Measurements from ENCODE around the genes IRF2BP1 and CALM3.

GRCh38 chr19:45815768-45816235 is 694 bp upstream of the RSPH6A start:
- RAMPAGE, long total RNA: no peak
- RRBS: 92% methylated on average over 13 of the region's 24 CpGs
PRO-cap:
- standard: no peak
- CoPRO, capped RNA only, 2 experiments: no peak in any of the 2 experiments
- CoPRO, capped and uncapped RNA, 2 experiments: no peak in any of the 2 experiments
- CoPRO, uncapped RNA only, 2 experiments: no peak in any of the 2 experiments
CAGE:
- cytosol, long polyA plus RNA: no peak
- long polyA plus RNA: no peak
- nucleolus, long total RNA: no peak
- nucleus, long polyA plus RNA: no peak

GRCh38 chr19:45885782-45886332 is at the start of gene IRF2BP1:
IRF2BP1 (minus strand) TSS chr19:45886141.
- RAMPAGE, long total RNA: no peak
- RRBS: 2% methylated on average over 30 of the region's 78 CpGs
PRO-cap:
- standard: bidirectional peak, plus-strand start at chr19:45886036, minus-strand start at chr19:45885910; bidirectional peak, plus-strand start at chr19:45886225, minus-strand start at chr19:45886139
- CoPRO, capped RNA only, 2 experiments: peak in 2 of 2 experiments; most common plus-strand start chr19:45886036 (in 2); most common minus-strand start chr19:45886110 (in 2)
- CoPRO, capped and uncapped RNA, 2 experiments: peak in 2 of 2 experiments; most common plus-strand start chr19:45886036 (in 1); most common minus-strand start chr19:45885910 (in 1)
- CoPRO, uncapped RNA only, 2 experiments: peak in 1 of 2 experiments; most common plus-strand start chr19:45886241 (in 1); most common minus-strand start chr19:45886224 (in 1)
CAGE:
- cytosol, long polyA plus RNA: start-site peak on the minus strand at chr19:45885832-45886006, 18 and 11 reads in 2 replicates; start-site peak on the minus strand at chr19:45886129-45886170, 141 and 44 reads in 2 replicates
- long polyA plus RNA: no peak
- nucleolus, long total RNA: no peak
- nucleus, long polyA plus RNA: no peak

- RAMPAGE, long total RNA: no peak
- RRBS: no CpG with 5 or more reads among the region's 18 CpGs
PRO-cap:
- standard: no peak
- CoPRO, capped RNA only, 2 experiments: no peak in any of the 2 experiments
- CoPRO, capped and uncapped RNA, 2 experiments: no peak in any of the 2 experiments
- CoPRO, uncapped RNA only, 2 experiments: no peak in any of the 2 experiments
CAGE:
- cytosol, long polyA plus RNA: no peak
- long polyA plus RNA: no peak
- nucleolus, long total RNA: no peak
- nucleus, long polyA plus RNA: no peak
These were observed 707 bp downstream of the NANOS2 start for GRCh38 chr19:45913832-45914310.

- RAMPAGE, long total RNA: no peak
- RRBS: no CpG with 5 or more reads among the region's 29 CpGs
PRO-cap:
- standard: no peak
- CoPRO, capped RNA only, 2 experiments: no peak in any of the 2 experiments
- CoPRO, capped and uncapped RNA, 2 experiments: no peak in any of the 2 experiments
- CoPRO, uncapped RNA only, 2 experiments: no peak in any of the 2 experiments
CAGE:
- cytosol, long polyA plus RNA: no peak
- long polyA plus RNA: no peak
- nucleolus, long total RNA: no peak
- nucleus, long polyA plus RNA: no peak
These were observed 36.1 kb upstream of the IGFL4 start for GRCh38 chr19:46076792-46077426.

DNA sequence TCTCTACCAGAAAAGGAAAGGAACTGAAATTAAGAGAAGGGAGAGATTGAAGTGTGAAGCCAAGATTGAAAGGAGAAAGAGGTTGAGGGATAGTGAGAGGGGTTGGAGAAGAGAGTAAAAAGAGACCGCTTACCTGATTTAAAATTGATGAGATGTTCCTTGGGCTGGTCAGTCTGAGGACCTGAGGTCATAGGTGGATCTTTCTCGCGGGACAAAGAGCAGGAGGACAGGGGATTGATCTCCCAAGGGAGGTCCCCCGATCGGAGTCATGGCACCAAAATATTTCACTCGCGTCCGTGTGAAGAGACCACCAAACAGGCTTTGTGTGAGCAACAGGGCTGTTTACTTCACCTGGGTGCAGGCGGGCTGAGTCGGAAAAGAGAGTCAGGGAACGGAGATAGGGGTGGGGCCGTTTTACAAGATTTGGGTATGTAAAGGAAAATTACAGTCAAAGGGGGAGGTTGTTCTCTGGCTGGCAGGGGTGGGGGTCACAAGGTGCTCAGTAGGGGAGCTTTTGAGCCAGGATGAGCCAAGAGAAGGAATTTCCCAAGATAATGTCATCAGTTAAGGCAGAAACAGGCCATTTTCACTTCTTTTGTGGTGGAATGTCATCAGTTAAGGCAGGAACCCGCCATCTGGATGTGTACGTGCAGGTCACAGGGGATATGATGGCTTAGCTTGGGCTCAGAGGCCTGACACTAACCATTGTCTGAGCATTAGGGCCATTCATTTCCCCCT is 18.5 kb upstream of the HIF3A start:
- RAMPAGE, long total RNA: no peak
- RRBS: no CpG with 5 or more reads among the region's 14 CpGs
PRO-cap:
- standard: no peak
- CoPRO, capped RNA only, 2 experiments: no peak in any of the 2 experiments
- CoPRO, capped and uncapped RNA, 2 experiments: no peak in any of the 2 experiments
- CoPRO, uncapped RNA only, 2 experiments: no peak in any of the 2 experiments
CAGE:
- cytosol, long polyA plus RNA: no peak
- long polyA plus RNA: no peak
- nucleolus, long total RNA: no peak
- nucleus, long polyA plus RNA: no peak

- RAMPAGE, long total RNA: no peak
- RRBS: no CpG with 5 or more reads among the region's 6 CpGs
PRO-cap:
- standard: no peak
- CoPRO, capped RNA only, 2 experiments: no peak in any of the 2 experiments
- CoPRO, capped and uncapped RNA, 2 experiments: no peak in any of the 2 experiments
- CoPRO, uncapped RNA only, 2 experiments: no peak in any of the 2 experiments
CAGE:
- cytosol, long polyA plus RNA: no peak
- long polyA plus RNA: no peak
- nucleolus, long total RNA: no peak
- nucleus, long polyA plus RNA: no peak
These were observed 31.2 kb downstream of the PPP5C start for GRCh38 chr19:46377934-46378680.

GRCh38 chr19:46404461-46404935 is 8.9 kb downstream of the CCDC8 start:
- RAMPAGE, long total RNA: no peak
- RRBS: no CpG with 5 or more reads among the region's 20 CpGs
PRO-cap:
- standard: no peak
- CoPRO, capped RNA only, 2 experiments: no peak in any of the 2 experiments
- CoPRO, capped and uncapped RNA, 2 experiments: no peak in any of the 2 experiments
- CoPRO, uncapped RNA only, 2 experiments: peak in 1 of 2 experiments; most common minus-strand start chr19:46404864 (in 1)
CAGE:
- cytosol, long polyA plus RNA: no peak
- long polyA plus RNA: no peak
- nucleolus, long total RNA: no peak
- nucleus, long polyA plus RNA: no peak

GRCh38 chr19:46600341-46601536 is at the start of gene CALM3:
CALM3 (plus strand) TSS chr19:46601330.
- RAMPAGE, long total RNA: start-site peak on the plus strand at chr19:46601302-46601379, 4,163 and 3,832 reads in 2 replicates
- RRBS: no CpG with 5 or more reads among the region's 117 CpGs
PRO-cap:
- standard: unidirectional peak, minus-strand start at chr19:46600657; bidirectional peak, plus-strand start at chr19:46601330, minus-strand start at chr19:46600915
- CoPRO, capped RNA only, 2 experiments: peak in 2 of 2 experiments; most common plus-strand start chr19:46601366 (in 2); most common minus-strand start chr19:46600660 (in 2)
- CoPRO, capped and uncapped RNA, 2 experiments: peak in 2 of 2 experiments; most common plus-strand start chr19:46601366 (in 2); most common minus-strand start chr19:46600660 (in 2)
- CoPRO, uncapped RNA only, 2 experiments: peak in 1 of 2 experiments; most common plus-strand start chr19:46600666 (in 1); most common minus-strand start chr19:46600627 (in 1)
CAGE:
- cytosol, long polyA plus RNA: start-site peak on the plus strand at chr19:46601272-46601391, 3,041 and 1,808 reads in 2 replicates
- long polyA plus RNA: start-site peak on the plus strand at chr19:46601314-46601394, 808 and 1,253 reads in 2 replicates
- nucleolus, long total RNA: no peak
- nucleus, long polyA plus RNA: start-site peak on the minus strand at chr19:46600911-46600936, 11 and 11 reads in 2 replicates; start-site peak on the plus strand at chr19:46601314-46601391, 462 and 371 reads in 2 replicates

DNA sequence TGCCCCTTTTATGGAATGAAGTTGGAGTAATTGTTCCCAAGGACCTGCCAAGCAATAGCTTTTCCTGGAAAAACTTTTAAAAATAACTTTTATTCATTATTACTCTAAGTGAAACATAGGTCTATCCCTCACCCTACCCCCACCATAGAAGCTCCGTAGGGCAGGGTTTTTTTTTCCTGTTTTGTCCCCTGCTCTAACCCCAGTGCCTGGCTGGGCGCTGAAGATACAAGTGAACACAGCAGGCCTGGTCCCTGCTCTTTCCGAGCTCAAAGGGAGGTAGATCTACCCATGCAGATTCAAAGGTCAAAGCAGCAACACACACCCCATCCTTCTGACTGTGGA is 8.7 kb upstream of the GNG8 start:
- RAMPAGE, long total RNA: no peak
- RRBS: no CpG with 5 or more reads among the region's 3 CpGs
PRO-cap:
- standard: no peak
- CoPRO, capped RNA only, 2 experiments: no peak in any of the 2 experiments
- CoPRO, capped and uncapped RNA, 2 experiments: no peak in any of the 2 experiments
- CoPRO, uncapped RNA only, 2 experiments: no peak in any of the 2 experiments
CAGE:
- cytosol, long polyA plus RNA: no peak
- long polyA plus RNA: no peak
- nucleolus, long total RNA: no peak
- nucleus, long polyA plus RNA: no peak

DNA sequence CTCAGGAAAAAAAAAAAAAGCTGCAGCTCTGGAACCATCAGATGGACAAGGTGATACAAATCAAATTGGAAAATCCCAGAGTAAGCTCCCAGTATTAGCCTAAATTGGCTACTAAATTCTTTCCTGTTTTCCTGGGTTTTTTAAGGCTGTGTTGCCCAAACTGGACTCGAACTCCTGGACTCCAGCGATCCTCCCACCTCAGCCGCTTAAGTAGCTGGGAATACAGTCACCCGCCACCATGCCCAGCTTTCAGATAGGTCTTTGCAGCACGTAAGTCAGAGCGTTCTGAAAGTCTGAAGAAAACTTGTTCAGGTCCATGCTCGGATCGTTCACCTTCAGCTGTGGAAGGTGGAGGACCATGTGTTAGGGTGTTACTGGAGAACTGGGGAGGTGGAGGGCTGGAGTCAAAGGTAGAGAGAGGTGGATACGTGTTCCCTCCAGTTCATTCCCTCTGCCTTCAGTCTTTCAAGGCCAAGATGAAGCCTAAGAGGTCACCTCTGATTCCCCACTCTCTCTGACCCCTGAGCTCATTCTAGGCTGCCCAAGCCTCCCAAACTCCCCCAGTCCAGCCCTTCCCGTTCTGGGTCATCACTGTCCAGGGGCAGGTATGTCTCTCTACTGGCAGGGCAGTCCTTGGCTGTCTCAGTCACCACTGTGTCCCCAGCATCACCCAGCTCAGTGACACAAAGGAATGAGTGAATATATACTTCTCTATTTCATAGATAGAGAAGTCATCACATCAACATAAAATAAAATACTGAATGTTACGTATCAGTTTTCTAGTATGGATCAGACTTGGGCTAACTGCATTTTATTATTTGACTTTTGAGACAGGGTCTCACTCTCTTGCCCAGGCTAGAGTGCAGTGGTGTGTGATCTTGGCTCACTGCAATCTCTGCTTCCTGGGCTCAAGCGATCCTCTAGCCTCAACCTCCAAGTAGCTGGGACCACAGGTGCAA is 12.2 kb upstream of the DACT3 start:
- RAMPAGE, long total RNA: no peak
- RRBS: no CpG with 5 or more reads among the region's 12 CpGs
PRO-cap:
- standard: no peak
- CoPRO, capped RNA only, 2 experiments: no peak in any of the 2 experiments
- CoPRO, capped and uncapped RNA, 2 experiments: no peak in any of the 2 experiments
- CoPRO, uncapped RNA only, 2 experiments: peak in 1 of 2 experiments; most common minus-strand start position 55 of the sequence (in 1)
CAGE:
- cytosol, long polyA plus RNA: no peak
- long polyA plus RNA: no peak
- nucleolus, long total RNA: no peak
- nucleus, long polyA plus RNA: no peak

GRCh38 chr19:46719128-46719943 is 2.4 kb upstream of the PRKD2 start:
- RAMPAGE, long total RNA: no peak
- RRBS: 90% methylated on average over 2 of the region's 18 CpGs
PRO-cap:
- standard: no peak
- CoPRO, capped RNA only, 2 experiments: no peak in any of the 2 experiments
- CoPRO, capped and uncapped RNA, 2 experiments: no peak in any of the 2 experiments
- CoPRO, uncapped RNA only, 2 experiments: peak in 2 of 2 experiments; most common plus-strand start chr19:46719535 (in 1); most common minus-strand start chr19:46719249 (in 2)
CAGE:
- cytosol, long polyA plus RNA: no peak
- long polyA plus RNA: no peak
- nucleolus, long total RNA: no peak
- nucleus, long polyA plus RNA: no peak

DNA sequence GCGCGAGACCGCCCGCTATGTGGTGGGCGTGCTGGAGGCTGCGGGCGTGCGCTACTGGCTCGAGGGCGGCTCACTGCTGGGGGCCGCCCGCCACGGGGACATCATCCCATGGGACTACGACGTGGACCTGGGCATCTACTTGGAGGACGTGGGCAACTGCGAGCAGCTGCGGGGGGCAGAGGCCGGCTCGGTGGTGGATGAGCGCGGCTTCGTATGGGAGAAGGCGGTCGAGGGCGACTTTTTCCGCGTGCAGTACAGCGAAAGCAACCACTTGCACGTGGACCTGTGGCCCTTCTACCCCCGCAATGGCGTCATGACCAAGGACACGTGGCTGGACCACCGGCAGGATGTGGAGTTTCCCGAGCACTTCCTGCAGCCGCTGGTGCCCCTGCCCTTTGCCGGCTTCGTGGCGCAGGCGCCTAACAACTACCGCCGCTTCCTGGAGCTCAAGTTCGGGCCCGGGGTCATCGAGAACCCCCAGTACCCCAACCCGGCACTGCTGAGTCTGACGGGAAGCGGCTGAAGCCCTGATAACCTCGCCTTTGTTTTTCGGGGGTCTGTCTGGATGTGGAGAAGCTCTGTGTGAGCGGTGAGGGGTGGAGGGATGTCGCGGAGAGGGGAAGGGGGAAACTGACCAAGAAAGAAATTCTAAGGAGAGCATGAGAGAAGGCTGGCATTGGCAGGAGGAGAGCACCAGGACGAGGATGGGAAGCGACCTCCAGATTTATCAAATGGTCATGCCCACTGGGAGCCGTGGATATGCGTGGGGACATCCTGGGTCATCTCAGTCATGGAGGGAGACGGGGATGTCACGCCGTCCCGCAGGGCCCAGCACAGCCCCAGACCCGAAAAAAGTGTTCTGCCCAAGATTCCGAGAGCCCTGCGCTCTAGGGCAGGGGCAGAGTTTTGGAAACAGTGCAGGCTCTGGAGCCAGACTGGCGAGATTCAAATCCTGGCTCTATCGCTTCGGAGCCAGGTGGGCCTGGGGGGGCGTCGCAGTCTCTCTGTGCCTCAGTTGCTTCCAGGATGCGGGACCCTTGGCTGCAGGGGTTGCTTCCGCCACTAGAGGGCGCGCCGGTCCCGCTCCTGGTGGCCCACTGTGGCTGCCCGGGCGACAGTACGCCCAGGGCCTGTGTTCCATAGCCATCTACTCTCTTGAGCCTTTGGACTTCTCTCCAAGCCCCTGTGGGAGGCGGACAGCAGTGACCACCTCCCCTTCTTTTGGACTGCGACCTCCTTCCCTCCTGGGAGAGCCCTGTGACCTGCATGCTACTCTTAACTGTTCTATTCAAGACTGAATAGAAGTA is 10.6 kb upstream of the STRN4 start:
- RAMPAGE, long total RNA: no peak
- RRBS: 86% methylated on average over 16 of the region's 80 CpGs
PRO-cap:
- standard: no peak
- CoPRO, capped RNA only, 2 experiments: no peak in any of the 2 experiments
- CoPRO, capped and uncapped RNA, 2 experiments: no peak in any of the 2 experiments
- CoPRO, uncapped RNA only, 2 experiments: no peak in any of the 2 experiments
CAGE:
- cytosol, long polyA plus RNA: no peak
- long polyA plus RNA: no peak
- nucleolus, long total RNA: no peak
- nucleus, long polyA plus RNA: no peak

DNA sequence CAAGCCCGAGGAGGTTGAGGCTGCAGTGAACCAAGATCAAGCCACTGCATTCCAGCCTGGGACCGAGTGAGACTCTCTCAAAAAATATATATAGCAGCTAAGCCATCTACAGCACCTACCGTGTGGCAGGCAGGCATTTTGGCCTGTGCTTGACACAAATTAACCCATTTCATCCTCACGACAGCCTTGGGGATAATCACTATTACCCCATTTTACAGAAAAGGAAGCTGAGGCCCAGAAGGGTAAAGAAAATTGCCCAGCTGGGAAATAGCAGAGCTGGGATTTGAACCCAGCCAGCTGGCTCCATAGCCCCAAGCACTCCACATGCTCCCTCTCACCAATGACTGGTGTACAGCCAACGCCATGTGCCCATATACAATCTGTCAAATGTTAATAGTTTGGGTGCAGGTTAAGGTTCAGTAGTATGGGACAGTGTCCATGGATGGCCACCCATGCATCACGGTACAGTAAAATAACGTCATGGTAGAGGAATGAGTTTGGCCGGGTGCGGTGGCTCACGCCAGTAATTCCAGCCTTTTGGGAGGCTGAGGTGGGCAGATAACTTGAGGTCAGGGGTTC is 3.0 kb downstream of the SLC1A5 start:
- RAMPAGE, long total RNA: no peak
- RRBS: no CpG with 5 or more reads among the region's 10 CpGs
PRO-cap:
- standard: no peak
- CoPRO, capped RNA only, 2 experiments: no peak in any of the 2 experiments
- CoPRO, capped and uncapped RNA, 2 experiments: no peak in any of the 2 experiments
- CoPRO, uncapped RNA only, 2 experiments: peak in 2 of 2 experiments; most common plus-strand start position 105 of the sequence (in 1); most common minus-strand start position 214 of the sequence (in 1)
CAGE:
- cytosol, long polyA plus RNA: no peak
- long polyA plus RNA: no peak
- nucleolus, long total RNA: no peak
- nucleus, long polyA plus RNA: no peak

GRCh38 chr19:46796354-46796801 is 8.0 kb upstream of the SLC1A5 start:
- RAMPAGE, long total RNA: no peak
- RRBS: no CpG with 5 or more reads among the region's 3 CpGs
PRO-cap:
- standard: no peak
- CoPRO, capped RNA only, 2 experiments: no peak in any of the 2 experiments
- CoPRO, capped and uncapped RNA, 2 experiments: no peak in any of the 2 experiments
- CoPRO, uncapped RNA only, 2 experiments: no peak in any of the 2 experiments
CAGE:
- cytosol, long polyA plus RNA: no peak
- long polyA plus RNA: no peak
- nucleolus, long total RNA: no peak
- nucleus, long polyA plus RNA: no peak

GRCh38 chr19:46861570-46862555 is 1.1 kb downstream of the ARHGAP35 start:
- RAMPAGE, long total RNA: no peak
- RRBS: 3% methylated on average over 3 of the region's 24 CpGs
PRO-cap:
- standard: bidirectional peak, plus-strand start at chr19:46862283, minus-strand start at chr19:46862177; unidirectional peak, minus-strand start at chr19:46862394
- CoPRO, capped RNA only, 2 experiments: no peak in any of the 2 experiments
- CoPRO, capped and uncapped RNA, 2 experiments: no peak in any of the 2 experiments
- CoPRO, uncapped RNA only, 2 experiments: no peak in any of the 2 experiments
CAGE:
- cytosol, long polyA plus RNA: no peak
- long polyA plus RNA: no peak
- nucleolus, long total RNA: no peak
- nucleus, long polyA plus RNA: no peak

- RAMPAGE, long total RNA: no peak
- RRBS: no CpG with 5 or more reads among the region's 5 CpGs
PRO-cap:
- standard: no peak
- CoPRO, capped RNA only, 2 experiments: no peak in any of the 2 experiments
- CoPRO, capped and uncapped RNA, 2 experiments: no peak in any of the 2 experiments
- CoPRO, uncapped RNA only, 2 experiments: no peak in any of the 2 experiments
CAGE:
- cytosol, long polyA plus RNA: no peak
- long polyA plus RNA: no peak
- nucleolus, long total RNA: no peak
- nucleus, long polyA plus RNA: no peak
These were observed 38.3 kb downstream of the ARHGAP35 start for GRCh38 chr19:46899077-46899441.

DNA sequence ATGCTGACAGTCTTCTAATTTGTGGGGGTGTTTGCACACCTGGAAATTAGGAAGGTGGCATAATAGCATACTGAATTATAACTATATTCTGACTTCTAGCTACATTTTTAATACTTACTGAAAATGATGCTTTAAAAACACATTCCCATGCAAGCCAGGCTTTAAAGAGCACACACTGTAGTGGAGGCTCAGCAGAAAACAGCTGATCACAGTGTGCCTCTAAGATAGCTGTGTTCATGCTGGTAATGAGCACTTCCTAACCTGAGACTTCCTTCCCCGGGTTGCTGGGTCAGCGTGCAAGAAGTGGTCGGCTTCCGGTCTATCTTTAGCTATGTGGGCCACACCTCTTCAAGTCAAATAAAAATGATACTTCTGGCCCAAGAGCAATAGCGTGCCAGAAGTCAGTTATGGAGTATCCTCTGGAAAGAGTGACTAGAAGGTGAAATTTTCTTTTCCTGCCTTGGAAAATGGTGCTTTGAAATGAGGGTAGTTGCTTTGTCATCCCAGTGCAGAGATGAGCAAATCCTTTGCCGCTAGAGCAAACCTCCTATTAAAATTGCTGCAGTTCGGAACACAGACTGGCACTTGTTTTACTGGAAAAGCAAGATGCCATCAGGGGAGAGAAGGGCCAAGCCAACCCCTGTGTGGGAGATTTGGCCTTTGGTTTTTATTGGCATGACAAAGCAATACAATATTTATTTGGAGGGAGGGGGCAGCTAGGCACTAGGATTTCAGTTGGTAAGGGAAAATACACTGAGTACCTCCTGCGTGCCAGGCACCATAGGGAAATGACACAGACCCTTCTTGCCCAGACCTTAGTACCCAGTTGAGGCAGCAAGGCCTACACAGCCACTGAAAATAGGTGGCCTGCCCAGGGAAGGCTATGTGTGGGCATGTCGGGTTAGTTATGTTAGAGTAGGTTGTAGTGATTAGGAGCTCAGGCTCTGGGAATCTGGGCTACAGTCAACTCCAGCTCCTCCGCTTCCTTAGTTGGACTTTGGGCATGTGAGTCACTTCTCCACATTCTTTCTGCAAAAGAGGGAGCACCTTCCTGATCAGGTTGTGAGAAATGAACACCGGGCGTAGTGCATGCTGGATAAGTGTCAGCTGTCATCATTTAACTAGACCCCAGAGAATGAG is 64.3 kb downstream of the ARHGAP35 start:
- RAMPAGE, long total RNA: no peak
- RRBS: 7% methylated on average over 3 of the region's 12 CpGs
PRO-cap:
- standard: no peak
- CoPRO, capped RNA only, 2 experiments: no peak in any of the 2 experiments
- CoPRO, capped and uncapped RNA, 2 experiments: no peak in any of the 2 experiments
- CoPRO, uncapped RNA only, 2 experiments: peak in 1 of 2 experiments; most common plus-strand start position 550 of the sequence (in 1)
CAGE:
- cytosol, long polyA plus RNA: no peak
- long polyA plus RNA: no peak
- nucleolus, long total RNA: no peak
- nucleus, long polyA plus RNA: no peak

Data from K562 (cell line).